Stomach (tissue), 7 donors: ENCODE data around the genes PATL2 and SORD.

DNA sequence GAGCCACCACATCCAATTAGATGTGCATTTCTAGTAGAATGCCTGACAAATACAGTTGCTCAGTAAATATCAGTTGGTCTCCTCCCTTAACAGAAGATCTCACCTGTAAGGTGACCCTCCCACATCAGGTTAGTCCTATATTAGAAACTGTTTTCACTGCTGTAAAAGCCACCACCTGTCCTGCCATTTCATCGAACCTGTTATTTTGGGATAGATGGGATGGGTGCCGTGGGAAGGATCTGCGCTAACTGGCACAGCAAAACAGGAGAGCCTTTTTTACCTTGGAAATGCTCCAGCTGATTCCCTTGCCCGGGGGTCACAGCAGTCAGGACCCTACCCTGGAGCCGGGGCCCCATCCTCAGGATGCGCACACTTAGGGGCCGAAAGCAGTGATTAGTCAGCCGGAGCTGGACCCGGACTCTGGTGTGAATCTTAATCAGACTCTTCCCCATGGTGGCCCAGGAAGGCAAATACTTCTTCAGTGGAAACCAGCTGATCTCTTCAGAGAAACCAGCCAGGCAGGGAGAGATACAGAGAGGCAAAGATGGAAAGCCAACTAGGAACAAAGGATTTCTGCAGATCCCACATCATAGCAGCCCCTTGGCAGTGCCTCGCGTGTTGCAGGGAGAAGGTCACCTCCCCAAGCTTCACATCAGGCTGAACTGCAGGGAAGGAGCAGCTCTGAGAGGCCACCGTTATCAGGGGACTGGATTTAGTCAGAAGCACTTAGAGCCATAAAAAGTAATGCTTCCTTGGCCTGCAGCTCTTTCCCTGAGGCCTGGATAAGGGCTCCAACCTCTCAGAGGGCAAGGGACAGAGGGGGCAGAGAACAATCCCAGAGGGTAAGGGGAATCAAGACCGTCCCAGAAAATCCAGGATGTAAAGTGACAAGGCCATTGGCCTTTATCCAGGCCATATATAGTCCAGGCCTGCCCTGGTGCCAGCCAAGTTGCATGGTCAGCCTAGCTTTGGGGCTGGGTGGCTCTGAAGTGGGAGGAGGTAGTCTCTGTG lies 52.7 kb downstream of the WDR76 start:
- PRO-cap = no peak
- RAMPAGE, long total RNA, 5 experiments = no peak in any of the 5 experiments
- RRBS = 86% methylated on average over 5 of the region's 13 CpGs

GRCh38 chr15:43903776-43904212 lies 77.0 kb downstream of the WDR76 start:
- PRO-cap = no peak
- RAMPAGE, long total RNA, 5 experiments = no peak in any of the 5 experiments
- RRBS = no CpG with 5 or more reads among the region's 8 CpGs

- PRO-cap = unidirectional peak, minus-strand start at chr15:44537632; unidirectional peak, minus-strand start at chr15:44537744
- RAMPAGE, long total RNA, 5 experiments = no peak in any of the 5 experiments
- RRBS = under 1% methylated on average over 9 of the region's 38 CpGs
These were observed 742 bp downstream of the EIF3J start for GRCh38 chr15:44537520-44538257.

DNA sequence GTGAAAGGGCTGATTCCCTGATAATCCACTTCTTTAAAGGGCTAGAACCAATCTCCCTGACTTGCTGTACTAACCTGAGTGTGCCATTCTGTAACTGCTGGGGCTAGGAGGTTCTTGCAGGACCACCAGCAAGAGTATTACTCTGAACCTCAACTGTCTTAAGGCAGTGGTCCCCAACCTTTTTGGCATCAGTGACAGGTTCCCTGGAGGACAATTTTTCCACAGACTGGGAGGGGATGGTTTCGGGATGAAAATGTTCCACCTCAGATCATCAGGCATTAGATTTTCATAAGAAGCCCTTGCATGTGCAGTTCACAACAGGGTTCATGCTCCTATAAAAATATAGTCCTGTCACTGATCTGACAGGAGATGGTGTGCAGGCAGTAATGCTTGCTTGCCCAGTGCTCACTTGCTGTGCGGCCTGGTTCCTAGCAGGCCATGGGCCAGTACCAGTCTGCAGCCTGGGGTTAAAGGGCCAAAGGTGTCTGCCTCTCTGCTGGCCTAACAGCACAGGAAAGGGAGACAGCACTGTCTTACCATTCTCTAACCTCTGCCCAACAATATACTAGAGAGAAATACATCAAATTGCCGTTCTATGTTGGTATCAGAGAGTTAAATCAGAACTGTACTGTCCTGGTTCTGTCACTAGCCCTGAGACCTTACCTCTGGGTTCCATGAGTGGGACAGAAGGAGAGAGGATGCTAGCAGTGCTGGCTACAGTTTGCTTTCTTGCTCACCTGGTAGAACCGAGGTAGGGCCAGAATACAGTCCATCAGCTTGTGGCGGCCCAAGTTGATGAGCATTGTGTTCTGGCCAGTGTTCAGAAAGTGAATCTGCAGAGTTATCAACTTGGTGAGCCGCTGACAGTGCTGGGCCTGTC lies 28.4 kb downstream of the EIF3J start:
- PRO-cap = no peak
- RAMPAGE, long total RNA, 5 experiments = no peak in any of the 5 experiments
- RRBS = no CpG with 5 or more reads among the region's 6 CpGs

- PRO-cap = no peak
- RAMPAGE, long total RNA, 5 experiments = no peak in any of the 5 experiments
- RRBS = no CpG with 5 or more reads among the region's 5 CpGs
These were observed 3.4 kb upstream of the SPG11 start for GRCh38 chr15:44666787-44667413.

DNA sequence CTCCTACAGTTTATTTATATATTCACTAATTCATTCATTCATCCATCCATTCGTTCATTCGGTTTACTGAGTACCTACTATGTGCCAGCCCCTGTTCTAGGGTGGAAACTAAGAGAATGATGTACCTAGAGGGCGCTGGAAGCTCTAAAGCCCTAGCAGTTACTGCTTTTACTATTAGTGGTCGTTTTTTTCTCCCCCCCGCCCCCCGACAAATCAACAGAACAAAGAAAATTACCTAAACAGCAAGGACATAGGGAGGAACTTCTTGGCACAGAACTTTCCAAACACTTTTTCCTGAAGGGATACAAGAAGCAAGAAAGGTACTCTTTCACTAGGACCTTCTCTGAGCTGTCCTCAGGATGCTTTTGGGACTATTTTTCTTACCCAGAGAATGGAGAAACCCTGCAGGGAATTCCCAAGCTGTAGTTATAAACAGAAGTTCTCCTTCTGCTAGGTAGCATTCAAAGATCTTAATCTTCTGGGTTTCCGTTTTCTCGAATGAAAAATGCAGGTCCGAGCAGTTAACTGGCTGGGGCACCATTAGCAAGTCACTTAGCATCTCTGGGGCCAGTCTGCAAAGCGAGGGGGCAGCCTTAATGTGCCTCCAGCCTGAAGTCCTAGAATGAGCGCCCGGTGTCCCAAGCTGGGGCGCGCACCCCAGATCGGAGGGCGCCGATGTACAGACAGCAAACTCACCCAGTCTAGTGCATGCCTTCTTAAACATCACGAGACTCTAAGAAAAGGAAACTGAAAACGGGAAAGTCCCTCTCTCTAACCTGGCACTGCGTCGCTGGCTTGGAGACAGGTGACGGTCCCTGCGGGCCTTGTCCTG lies at the start of gene PATL2:
PATL2 (minus strand) TSS at position 688 of the 832 bp plus-strand sequence.
- PRO-cap = bidirectional peak, plus-strand start outside the sequence, minus-strand start at position 706 of the sequence
- RAMPAGE, long total RNA, 5 experiments = start-site peak on the minus strand in 2 of 5 experiments, centred at positions 717 to 719 of the sequence, 16 to 35 reads per replicate
- RRBS = no CpG with 5 or more reads among the region's 23 CpGs

- PRO-cap = no peak
- RAMPAGE, long total RNA, 5 experiments = no peak in any of the 5 experiments
- RRBS = no CpG with 5 or more reads among the region's 3 CpGs
These were observed 3.7 kb downstream of the B2M start for GRCh38 chr15:44715034-44715343.

- PRO-cap = no peak
- RAMPAGE, long total RNA, 5 experiments = no peak in any of the 5 experiments
- RRBS = no CpG with 5 or more reads among the region's 2 CpGs
These were observed 9.4 kb upstream of the TRIM69 start for GRCh38 chr15:44726988-44727366.

- PRO-cap = bidirectional peak, plus-strand start at chr15:44729142, minus-strand start at chr15:44728691; bidirectional peak, plus-strand start at chr15:44729634, minus-strand start at chr15:44729621
- RAMPAGE, long total RNA, 5 experiments = start-site peak on the plus strand in 5 of 5 experiments, at chr15:44729001-44729528 at its widest, 6 to 127 reads per replicate
- RRBS = 3% methylated on average over 3 of the region's 39 CpGs
These were observed 7.2 kb upstream of the TRIM69 start for GRCh38 chr15:44728961-44729724.

GRCh38 chr15:44730173-44730534 lies 6.2 kb upstream of the TRIM69 start:
- PRO-cap = no peak
- RAMPAGE, long total RNA, 5 experiments = no peak in any of the 5 experiments
- RRBS = no CpG with 5 or more reads among the region's 1 CpG

- PRO-cap = no peak
- RAMPAGE, long total RNA, 5 experiments = no peak in any of the 5 experiments
- RRBS = no CpG with 5 or more reads among the region's 3 CpGs
These were observed 102.4 kb downstream of the TRIM69 start for GRCh38 chr15:44838655-44839222.

DNA sequence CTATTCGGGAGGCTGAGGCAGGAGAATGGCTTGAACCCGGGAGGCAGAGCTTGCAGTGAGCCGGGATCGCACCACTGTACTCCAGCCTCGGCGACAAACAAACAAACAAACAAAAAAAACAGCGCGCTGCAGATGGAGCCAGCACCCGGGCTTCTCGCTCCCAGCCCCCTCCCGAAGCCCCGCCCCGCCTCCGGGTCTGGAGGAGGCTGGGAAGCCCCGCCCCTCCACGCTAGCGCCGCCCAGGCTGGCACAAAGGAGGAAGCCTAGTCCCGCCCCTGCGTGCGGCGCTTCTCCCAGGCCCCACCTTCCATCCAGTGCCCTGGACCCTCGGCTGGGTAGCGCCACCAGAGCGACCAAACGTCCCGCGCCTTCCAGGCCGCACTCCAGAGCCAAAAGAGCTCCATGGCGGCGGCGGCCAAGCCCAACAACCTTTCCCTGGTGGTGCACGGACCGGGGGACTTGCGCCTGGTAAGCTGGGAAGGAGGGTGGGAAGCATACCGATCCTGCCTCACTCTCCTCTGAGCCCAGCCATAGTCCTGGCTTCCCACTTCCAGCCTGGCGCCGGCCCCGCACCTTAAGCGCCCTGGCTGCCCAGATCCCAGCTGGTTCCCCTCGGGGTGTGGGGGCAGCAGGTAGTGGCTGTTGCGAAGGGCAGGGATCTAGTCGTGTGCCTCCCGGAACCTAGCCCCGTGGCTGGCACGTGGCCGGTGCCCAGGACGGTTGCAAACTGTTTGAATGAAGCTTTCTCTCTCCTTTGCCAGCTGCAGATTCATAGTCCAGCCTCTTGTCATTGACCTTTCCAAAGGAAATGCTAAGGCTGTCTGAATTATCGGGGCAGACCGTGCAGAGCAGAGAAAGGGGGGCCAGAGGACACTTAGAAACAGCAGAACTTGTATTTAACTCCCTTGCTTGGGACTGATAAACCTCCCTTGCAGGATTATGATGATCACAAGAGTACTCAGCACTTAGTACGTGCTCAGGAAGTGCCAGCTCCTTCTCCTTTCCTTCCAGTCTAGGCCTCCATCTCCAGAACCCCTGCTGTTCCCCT lies at the start of gene SORD:
SORD (plus strand) TSS at position 314 of the 1,048 bp plus-strand sequence.
- PRO-cap = bidirectional peak, plus-strand start at position 314 of the sequence, minus-strand start at position 170 of the sequence
- RAMPAGE, long total RNA, 5 experiments = start-site peak on the plus strand in 3 of 5 experiments, centred at positions 278 to 332 of the sequence, 34 to 533 reads per replicate
- RRBS = 2% methylated on average over 15 of the region's 51 CpGs

DNA sequence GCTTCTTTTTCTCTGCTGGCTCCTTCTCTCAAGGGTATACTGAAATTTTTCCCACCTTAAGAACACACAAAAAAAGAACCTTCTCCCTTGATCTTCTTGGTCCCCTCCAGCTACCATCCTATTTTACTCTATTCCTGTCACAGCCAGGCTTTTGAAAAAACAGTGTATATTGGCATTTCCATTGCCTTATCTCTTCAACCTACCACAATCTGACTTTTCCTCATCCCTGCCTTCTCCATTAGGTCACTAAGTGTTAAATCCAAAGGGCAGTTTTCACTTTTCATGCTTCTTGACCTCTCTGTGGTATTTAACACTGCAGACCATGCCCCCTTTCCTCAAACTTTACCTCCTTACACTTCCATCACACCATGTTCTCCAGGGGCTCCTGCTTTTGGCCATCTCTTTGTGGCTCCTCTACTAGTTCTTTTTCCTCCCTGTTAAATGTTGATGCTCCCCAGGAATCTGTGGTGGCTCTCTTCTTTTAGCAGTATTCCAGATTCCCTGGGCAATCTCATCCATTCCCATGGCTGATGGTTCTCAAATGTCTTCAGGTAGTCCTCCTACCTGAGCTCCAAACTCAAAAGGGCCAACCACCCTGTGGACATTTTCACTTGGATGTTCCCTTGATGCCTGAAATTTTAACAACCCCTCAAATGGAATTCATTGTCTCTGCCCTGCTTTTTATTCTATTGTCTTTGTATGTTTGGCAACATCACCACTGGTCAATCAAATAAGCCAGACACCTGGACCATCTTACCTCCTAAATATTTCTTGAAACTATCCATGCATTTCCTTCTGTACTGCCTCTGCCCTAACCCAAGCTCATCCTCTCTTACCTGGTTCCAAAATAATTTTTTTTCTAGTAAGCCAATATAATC lies 4.1 kb downstream of the DUOXA1 start:
- PRO-cap = no peak
- RAMPAGE, long total RNA, 5 experiments = start-site peak on the minus strand in 1 of 5 experiments, centred at position 614 of the sequence, 10 reads per replicate

DNA sequence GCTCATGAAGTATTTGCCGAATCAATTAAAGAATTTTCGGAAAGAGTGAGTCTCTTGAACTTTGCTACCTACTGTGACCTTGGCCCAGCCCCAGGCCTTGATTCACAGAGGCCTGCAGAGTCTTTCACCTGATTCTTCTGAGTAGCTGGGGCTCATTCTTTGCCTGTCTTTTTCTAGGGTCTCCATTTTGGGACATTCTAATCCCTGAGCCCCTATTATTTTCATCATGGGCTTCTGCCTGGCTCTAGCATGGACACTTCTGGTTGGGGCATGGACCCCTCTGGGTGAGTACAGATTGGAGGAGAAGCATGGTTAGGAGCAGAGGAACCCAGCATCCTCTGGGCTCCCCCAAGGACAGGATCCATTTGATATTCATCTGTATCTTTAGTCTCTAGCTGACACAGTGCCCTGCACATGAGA lies 2.0 kb downstream of the DUOX1 start:
- PRO-cap = no peak
- RAMPAGE, long total RNA, 5 experiments = start-site peak on the plus strand in 2 of 5 experiments, centred at positions 237 to 265 of the sequence, 9 to 15 reads per replicate
- RRBS = no CpG with 5 or more reads among the region's 2 CpGs

GRCh38 chr15:45169364-45170122 lies 18.2 kb downstream of the SHF start:
- PRO-cap = no peak
- RAMPAGE, long total RNA, 5 experiments = no peak in any of the 5 experiments
- RRBS = no CpG with 5 or more reads among the region's 4 CpGs

- PRO-cap = no peak
- RAMPAGE, long total RNA, 5 experiments = start-site peak on the minus strand in 2 of 5 experiments, at chr15:45177839-45178300 at its widest, 5 to 9 reads per replicate
- RRBS = no CpG with 5 or more reads among the region's 6 CpGs
These were observed 9.8 kb downstream of the SHF start for GRCh38 chr15:45177918-45178421.

DNA sequence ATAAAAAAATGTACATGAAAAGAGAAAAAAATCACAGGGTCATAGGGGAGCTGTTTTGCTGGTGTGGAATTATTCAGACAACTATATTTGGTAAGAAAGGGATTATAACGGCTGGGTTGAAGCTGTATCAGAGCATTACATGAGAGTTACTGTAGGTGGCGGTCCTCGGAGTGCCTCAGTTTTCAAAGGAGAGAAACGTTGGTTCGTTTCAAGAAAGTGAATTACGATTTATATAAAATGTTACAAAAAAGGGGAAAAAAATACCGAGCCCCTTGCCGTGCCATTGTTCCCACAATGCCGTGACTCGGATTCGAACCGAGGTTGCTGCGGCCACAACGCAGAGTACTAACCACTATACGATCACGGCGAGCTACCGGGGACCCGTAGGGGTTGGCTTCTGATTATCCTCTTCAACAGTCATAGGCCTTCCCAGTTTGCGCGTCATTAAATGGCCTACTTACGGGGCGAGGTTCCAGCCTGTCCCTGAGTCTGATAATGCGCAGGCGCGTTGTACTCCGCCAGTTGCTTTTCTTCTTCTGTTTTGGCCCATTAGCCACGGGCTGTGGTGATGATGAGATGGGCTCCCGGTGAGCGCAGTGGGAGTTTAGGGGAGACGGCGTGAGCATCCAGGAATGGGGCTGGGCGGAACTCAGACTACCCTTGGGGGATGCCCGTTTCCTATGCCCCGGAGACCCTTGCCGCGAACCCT lies 10.7 kb upstream of the SHF start:
- PRO-cap = bidirectional peak, plus-strand start at position 596 of the sequence, minus-strand start at position 383 of the sequence
- RAMPAGE, long total RNA, 5 experiments = no peak in any of the 5 experiments
- RRBS = 2% methylated on average over 6 of the region's 37 CpGs

DNA sequence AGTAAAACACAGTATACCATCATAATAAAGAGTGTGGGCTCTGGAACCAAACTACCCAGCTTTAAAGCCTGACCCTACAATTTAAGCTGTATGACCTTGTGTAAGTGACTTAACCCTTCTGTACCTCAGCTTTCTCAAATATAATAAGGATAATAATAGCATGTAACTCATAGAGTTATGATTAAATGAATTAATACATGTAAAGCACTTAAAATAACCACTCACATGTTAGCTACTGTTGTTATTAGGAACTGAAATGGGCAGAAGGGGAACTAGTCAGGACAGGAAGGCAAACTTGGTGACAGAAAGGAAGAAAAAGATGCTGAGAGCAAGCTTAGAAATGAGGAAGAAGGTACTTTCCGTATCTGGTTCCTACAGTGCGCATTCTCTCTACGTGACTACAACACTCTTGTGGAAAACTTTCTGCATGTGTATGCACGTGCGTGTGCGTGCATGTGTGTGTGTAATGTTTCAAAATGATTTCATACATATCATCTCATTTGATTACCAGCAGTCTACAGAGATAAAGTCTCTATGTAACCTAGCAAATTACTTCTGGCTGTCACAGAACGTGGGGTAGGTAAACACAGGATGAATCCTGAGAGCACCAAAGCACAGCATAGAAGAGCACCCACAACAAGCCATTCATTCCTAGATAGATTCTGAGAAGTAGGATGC lies 10.1 kb upstream of the SPATA5L1 start:
- PRO-cap = no peak
- RAMPAGE, long total RNA, 5 experiments = no peak in any of the 5 experiments
- RRBS = no CpG with 5 or more reads among the region's 7 CpGs

DNA sequence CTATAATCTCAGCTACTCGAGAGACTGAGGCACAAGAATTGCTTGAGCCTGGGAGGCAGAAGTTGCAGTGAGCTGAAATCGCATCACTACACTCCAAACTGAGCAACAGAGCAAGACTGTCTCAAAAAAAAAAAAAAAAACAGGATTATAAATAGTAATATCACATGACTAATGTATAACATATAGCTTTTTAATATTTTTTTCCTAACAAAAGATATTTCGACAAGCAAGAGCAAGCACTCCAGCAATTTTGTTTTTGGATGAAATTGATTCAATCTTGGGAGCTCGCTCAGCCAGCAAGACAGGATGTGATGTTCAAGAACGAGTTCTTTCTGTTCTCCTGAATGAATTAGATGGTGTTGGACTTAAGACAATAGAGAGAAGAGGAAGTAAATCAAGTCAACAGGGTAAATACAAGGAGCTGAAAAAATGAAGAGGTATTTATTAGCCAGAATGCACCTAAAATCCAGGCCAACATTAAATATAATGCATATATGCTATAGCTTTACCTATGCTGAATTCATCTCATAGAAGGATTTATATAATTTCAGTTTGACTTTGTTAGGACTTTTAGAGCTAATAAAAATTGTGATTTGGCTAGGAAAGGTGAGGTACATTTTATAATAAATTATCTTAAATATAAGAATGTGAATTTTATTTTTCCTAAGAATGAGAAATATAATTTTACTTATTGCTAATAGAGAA lies 13.4 kb downstream of the SPATA5L1 start:
- PRO-cap = no peak
- RAMPAGE, long total RNA, 5 experiments = start-site peak on the plus strand in 1 of 5 experiments, centred at position 256 of the sequence, 10 reads per replicate
- RRBS = no CpG with 5 or more reads among the region's 5 CpGs

DNA sequence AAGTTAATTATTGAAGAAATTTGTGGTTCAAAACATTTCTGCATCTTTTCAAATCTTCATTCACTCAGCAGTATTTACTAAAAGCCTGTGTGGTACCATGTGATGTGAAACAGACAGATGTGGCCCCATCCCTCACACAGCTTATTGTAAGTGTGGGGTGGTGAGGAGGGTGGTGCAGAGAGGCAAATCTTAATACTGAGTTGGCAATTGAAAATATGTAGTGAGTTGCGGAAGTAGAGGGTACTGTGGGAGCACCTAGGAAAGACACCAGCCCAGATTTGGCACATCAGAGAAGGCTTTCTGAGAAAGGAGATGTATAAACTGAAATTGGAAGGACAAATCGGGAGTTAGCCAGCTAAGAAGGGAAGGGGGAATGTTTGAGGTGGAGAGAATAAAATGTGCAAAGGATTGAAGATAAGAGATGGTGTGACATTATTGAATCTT lies 11.7 kb upstream of the C15orf48 start:
- PRO-cap = no peak
- RAMPAGE, long total RNA, 5 experiments = start-site peak on the plus strand in 1 of 5 experiments, centred at position 310 of the sequence, 16 reads per replicate
- RRBS = no CpG with 5 or more reads among the region's 2 CpGs